Brain (tissue), 1 donor: ENCODE measurements around a stretch of chr22.

DNA sequence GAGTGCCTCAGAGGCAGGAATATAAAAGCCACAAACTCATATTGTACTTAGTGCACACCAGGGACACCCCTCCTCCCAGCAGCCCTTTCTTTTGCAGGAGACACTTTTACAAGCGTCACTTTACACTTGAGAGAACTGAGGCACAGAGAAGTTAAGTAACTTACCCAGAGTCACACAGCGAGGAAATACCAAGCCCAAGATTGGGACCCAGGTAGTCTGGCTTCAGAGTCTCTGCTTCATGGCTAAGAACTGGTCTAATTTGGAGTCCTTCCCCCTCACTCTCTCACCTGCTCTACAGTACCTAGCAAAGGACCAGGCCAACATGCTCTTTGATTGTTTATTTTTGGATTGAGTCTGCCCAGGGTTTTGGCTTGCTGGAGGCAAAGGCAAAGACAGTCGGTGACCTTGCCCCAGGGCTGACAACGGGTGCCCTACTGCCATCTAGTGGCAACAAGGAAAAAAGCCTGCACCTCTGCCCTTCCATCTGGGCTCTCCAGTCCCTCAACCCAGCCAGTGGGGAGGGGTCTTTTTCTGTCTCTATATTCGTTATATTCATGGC lies 6.0 kb upstream of the MB start:
- RRBS = no CpG with 5 or more reads among the region's 5 CpGs

GRCh38 chr22:35638360-35639124 lies 9.7 kb upstream of the APOL6 start:
- RRBS = 26% methylated on average over 2 of the region's 19 CpGs

GRCh38 chr22:35882786-35883374 lies 145.7 kb downstream of the RBFOX2 start:
- RRBS = no CpG with 5 or more reads among the region's 1 CpG

GRCh38 chr22:35892181-35892699 lies 136.4 kb downstream of the RBFOX2 start:
- RRBS = no CpG with 5 or more reads among the region's 4 CpGs

DNA sequence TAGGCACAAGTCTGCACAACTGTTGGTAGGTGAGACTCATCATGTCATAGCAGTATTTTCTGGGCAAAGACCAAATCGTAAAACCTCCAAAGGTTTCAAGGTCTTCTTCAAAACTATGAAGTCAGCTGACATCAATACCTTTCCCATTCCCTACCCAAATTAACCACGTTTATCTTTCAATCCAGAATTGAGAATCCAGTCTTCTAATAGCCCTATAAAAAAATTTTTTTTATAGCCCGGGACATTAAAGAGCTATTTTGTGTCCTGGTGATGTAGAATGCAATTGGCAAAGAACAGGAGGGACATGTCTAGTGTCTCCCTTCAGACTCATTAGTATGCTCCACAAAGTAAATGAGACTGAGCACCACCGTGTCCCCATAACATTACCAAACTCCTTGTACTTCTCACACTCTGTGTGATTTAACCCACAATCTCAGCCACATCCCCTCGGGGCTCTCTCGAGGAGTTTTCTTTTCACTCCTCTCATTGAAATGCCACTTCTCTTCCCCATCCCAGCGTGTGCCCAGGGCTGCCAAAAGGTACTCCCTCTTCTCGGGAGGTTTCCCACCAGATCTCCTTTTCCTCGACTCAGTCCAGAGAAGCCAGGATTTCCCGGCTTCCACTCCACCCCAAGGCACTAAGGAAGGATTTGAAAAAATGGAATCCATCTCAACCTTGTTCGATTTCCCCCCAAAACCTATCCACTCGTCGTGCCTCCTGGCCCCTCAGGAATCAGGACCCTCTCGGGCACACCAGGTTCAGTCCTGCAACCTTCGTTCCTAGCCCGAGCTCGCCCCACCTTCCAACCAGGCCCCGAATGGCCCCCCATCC lies 1.1 kb downstream of the RBFOX2 start:
- RRBS = no CpG with 5 or more reads among the region's 18 CpGs

DNA sequence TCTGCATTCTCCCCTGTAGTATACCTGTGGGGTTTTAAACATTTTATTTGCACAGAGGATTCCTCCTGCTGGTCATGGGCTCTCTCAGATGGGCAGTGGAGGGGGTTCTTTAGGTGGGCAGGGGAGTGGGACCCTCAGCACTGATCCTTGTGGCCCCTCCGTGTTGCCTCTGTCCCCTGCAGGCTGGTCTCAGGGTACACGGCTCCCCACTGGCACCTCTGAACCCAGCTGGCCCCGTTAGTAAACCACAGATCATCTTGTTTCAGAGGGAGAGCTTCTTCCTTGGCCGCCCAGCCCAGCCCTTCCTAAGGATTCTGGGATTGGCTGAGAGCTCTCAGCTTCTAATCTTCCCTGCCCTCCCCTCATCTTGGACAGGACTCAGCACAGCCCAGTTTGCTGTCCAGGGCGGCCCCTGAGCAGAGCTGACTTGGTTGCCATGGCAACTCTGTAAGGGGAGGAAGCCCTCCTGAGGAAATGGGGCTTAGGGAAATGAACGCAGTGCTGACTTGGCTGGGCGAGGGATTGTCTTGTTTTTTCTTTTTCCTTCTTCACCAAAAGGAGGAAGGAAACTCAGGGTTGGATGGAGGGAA lies 4.7 kb downstream of the APOL4 start:
- RRBS = no CpG with 5 or more reads among the region's 7 CpGs

- RRBS = no CpG with 5 or more reads among the region's 14 CpGs
Observed at GRCh38 chr22:36265623-36266184, 12.8 kb downstream of the APOL1 start.

DNA sequence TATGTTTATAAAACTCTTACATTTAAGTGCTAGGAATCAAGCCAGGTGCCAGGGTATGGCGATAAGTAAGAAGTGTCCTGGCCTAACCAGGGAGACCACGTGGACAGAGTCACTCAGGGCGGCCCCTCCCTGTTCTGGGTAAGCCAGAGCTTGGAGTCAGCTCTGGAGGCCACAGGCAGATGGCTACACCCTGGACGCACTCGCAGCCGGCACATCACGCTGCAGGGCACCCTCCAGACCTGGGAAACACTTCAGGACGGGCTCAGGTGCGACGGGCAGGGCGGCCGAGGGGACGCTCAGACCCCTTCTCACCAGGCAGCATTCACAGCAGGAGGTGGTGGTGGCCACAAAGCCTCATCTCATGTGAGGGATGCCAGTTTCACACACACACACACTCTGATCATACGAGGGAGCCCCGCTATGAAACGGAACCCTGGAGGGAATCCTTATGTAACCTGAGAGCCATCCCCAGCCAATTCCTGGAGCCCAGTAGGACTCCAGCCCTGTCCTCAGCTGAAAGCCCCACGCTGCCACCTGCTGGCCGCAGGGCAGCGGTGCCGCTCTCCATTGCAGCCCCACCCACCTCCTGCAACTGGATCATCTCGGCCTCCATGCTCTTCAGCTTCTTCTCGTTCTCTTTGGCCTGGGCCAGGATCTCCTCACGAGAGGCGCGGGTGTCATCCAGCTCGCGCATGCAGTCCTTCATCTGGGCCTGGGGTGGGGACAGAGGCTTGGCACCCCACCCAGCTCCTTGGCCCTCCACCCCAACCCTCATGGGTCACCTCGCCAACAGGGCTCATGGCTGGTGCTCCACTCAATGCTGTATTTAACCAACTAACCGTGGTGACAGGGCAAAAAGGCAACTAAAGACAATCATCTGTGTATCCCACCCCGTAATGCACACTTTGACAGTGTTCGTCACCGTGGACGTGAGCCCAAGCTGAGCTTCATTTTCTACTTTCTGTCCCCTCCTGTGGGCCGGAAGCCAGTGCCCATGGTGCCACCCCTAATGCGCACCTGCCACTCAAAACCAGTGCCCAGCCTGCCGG lies 33.5 kb downstream of the APOL1 start:
- RRBS = 71% methylated on average over 3 of the region's 36 CpGs

GRCh38 chr22:36293541-36294041 lies 40.7 kb downstream of the APOL1 start:
- RRBS = no CpG with 5 or more reads among the region's 12 CpGs

DNA sequence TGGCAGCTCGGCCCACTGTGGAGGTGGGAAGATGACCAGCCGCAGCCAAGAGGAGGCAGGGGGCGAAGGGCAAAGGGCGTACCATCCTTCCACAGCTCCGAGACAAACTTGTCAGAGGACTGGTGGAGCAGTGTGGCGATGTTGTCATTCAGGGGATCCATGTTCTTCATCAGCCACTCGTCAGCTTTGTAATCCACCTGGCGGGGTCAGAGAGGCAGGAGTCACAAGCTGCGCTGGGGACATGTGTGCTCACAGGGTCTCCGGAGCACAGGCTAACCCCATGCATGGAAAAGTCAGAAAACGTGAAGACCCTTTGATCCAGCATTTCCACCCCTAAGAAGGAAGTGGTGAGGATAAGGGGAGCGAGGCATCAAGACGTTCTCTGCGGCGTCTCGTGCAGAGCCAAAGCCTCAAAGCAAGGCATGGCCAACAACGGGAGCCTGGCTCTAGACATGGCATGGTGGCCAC lies 56.3 kb downstream of the APOL1 start:
- RRBS = no CpG with 5 or more reads among the region's 17 CpGs

- RRBS = no CpG with 5 or more reads among the region's 23 CpGs
Observed at GRCh38 chr22:36329187-36330004, 58.4 kb downstream of the MYH9 start.

GRCh38 chr22:36336185-36337273 lies 51.2 kb downstream of the MYH9 start:
- RRBS = 38% methylated on average over 3 of the region's 27 CpGs

DNA sequence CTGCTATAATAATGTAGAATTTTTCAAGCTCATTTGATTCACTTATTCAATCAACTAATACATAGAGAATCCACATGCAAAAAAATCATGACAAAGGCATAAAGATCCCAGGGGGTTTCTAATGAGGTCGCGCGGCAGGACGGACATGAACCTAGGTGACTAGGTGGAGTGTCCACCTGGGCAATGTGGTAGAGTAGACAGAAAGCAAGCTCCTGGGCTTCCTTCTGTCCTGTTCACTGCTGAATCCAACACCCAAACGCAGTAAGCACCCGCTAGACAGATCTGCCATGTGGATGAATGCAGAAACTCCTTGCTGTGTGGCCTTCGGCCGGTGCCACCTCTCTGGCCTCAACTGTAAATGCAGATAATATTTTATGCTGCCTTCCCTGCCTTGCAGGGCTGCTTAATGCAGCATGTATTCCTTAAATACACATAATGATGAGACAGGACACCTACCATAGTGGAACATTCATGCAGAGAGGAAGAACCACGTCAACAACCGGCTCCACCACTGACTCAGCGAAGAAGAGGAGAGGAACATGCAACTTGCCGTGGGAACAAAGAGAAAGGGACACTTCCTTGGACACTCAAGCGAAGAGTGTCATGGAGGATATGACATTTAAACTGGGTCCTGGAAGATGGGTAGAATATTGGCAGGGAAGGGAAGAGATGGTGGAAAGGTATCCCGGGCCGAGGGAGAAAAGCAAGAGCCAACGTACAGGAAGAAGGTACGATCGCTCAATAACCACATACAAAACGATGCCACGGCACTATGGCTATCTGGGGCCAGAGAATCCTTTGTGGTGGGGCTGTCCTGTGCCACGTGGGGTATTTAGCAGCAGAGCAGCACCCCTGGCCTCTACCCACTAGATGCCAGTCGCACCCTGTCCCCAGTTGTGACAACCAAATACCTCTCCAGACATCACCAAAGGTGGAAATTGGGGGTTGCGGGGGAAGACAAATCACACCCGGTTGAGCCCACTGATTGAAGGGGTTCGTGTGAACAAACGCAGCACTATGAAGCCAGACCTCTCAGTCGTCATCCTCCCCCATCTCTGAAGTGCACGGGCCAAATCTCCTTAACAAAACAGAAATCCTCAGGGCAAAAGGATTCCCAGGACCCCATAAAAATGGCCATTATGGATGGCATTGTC lies 30.8 kb downstream of the MYH9 start:
- RRBS = no CpG with 5 or more reads among the region's 28 CpGs

DNA sequence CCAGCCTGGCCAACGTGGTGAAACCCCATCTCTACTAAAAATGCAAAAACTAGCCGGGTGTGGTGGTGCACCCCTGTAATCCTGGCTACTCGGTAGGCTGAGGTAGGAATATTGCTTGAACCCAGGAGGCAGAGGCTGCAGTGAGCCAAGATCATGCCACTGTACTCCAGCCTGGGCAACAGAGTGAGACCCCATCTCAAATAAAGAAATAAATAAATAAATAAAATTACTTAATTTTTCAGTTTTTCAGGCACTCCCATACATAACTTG lies 5.2 kb downstream of the MYH9 start:
- RRBS = no CpG with 5 or more reads among the region's 3 CpGs

DNA sequence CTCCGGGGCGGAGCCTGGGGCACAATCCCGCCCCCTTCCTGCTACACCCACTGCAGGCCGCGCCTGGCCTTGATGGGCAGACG lies 126 bp upstream of the MYH9 start:
- RRBS = no CpG with 5 or more reads among the region's 6 CpGs

- RRBS = no CpG with 5 or more reads among the region's 7 CpGs
Observed at GRCh38 chr22:36453254-36453712, 28.2 kb downstream of the TXN2 start.

- RRBS = no CpG with 5 or more reads among the region's 7 CpGs
Observed at GRCh38 chr22:36455959-36456303, 25.5 kb downstream of the TXN2 start.

DNA sequence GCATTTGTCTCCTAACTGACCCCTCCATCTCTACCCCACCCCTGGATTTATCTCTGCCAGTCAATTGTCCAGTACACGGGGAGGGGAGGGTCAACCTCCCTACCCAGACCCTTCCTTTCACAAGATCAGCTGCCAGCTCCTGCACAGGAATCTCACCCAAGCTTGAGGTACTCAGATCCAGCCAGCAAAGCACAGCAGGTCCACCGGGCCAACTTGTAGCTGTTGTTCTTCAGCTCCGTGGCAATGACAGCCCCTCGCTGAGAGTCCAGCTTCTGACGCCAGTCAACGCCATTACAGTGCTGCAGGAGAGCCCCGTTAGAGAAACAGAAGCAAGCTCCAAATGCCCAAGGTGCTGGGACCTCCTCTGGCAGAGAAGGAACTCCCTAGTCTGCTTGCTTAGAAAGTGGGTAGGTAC lies 5.5 kb upstream of the FOXRED2 start:
- RRBS = no CpG with 5 or more reads among the region's 7 CpGs

- RRBS = no CpG with 5 or more reads among the region's 7 CpGs
Observed at GRCh38 chr22:36554073-36554647, 25.2 kb upstream of the EIF3D start.

- RRBS = no CpG with 5 or more reads among the region's 31 CpGs
Observed at GRCh38 chr22:36856243-36856875, 4.4 kb upstream of the NCF4 start.